Ovary (tissue), 7 donors: ENCODE measurements around a stretch of chr21.

GRCh38 chr21:17127987-17128648, 384.7 kb upstream of the CXADR start:
- PRO-cap, 7 experiments: peak in 5 of 7 experiments; most common plus-strand start chr21:17128259 (in 4); most common minus-strand start chr21:17128131 (in 4)
- RAMPAGE, long total RNA, 2 experiments: start-site peak on the minus strand in 1 of 2 experiments, at chr21:17128401-17128411 at its widest, 32 reads per replicate

DNA sequence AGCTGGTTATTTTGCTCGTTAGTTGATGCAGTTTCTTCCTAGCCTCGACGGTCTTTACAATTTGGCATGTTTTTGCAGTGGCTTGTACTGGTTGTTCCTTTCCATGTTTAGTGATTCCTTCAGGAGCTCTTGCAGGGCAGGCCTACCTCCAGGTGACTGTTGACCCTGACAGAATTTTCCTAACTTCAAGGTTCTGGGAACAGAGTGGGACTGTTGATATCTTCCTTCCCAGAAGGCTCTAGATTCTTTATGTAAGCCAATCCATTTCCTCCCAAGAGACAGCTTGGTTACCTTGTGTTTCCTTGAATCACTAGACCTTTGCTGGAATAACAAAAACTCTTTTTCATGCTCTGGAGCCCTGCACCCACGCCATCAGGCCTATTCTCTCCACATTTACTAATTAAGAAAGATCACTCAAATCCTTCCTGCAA, 67.0 kb downstream of the C21orf91 start:
- PRO-cap, 7 experiments: no peak in any of the 7 experiments
- RAMPAGE, long total RNA, 2 experiments: no peak in any of the 2 experiments

GRCh38 chr21:17775318-17775672, 43.9 kb downstream of the C21orf91 start:
- PRO-cap, 7 experiments: no peak in any of the 7 experiments
- RAMPAGE, long total RNA, 2 experiments: no peak in any of the 2 experiments

DNA sequence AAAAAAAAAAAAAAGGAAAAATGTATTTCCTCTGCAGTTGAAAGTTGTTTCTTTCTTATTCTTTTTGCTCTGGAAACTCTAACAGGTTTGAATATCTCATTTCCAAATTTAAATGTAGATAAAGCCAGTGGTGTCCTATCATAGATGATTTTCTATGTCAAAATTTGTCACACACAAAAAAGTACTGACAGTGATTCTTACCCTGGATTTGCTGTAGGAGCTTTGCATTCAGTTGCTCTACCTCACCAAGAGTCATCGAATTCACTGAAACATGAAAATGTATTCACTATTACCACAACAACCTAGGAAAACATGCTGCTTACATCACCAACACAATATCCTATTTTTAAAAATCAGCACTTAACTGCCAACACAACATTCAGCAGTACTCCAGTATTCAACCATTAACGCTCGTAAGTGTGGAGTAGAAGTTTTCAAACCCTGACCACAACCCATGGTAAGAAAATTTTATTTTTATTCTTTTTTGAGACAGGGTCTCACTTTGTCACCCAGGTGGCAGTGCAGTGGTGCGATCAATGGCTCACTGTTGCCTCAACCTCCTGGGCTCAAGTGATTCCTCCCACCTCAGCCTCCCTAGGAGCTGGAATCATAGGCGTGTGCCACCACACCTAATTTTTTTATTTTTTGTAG, 24.0 kb downstream of the C21orf91 start:
- PRO-cap, 7 experiments: peak in 1 of 7 experiments; most common minus-strand start position 266 of the sequence (in 1)
- RAMPAGE, long total RNA, 2 experiments: no peak in any of the 2 experiments

- PRO-cap, 7 experiments: no peak in any of the 7 experiments
- RAMPAGE, long total RNA, 2 experiments: no peak in any of the 2 experiments
Measured at GRCh38 chr21:18759607-18759905, 356.0 kb upstream of the TMPRSS15 start.

DNA sequence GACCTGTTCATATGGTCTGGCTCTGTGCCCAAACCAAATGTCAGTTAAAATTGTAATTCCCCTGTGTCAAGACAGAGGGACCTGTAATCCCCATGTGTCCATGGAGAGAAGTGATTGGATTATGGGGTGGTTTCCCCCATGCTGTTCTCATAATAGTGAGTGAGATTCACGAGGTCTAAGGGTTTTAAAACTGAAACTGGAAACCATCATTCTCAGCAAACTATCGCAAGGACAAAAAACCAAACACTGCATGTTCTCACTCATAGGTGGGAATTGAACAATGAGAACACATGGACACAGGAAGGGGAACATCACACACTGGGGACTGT, 823.1 kb upstream of the TMPRSS15 start:
- PRO-cap, 7 experiments: no peak in any of the 7 experiments
- RAMPAGE, long total RNA, 2 experiments: no peak in any of the 2 experiments

DNA sequence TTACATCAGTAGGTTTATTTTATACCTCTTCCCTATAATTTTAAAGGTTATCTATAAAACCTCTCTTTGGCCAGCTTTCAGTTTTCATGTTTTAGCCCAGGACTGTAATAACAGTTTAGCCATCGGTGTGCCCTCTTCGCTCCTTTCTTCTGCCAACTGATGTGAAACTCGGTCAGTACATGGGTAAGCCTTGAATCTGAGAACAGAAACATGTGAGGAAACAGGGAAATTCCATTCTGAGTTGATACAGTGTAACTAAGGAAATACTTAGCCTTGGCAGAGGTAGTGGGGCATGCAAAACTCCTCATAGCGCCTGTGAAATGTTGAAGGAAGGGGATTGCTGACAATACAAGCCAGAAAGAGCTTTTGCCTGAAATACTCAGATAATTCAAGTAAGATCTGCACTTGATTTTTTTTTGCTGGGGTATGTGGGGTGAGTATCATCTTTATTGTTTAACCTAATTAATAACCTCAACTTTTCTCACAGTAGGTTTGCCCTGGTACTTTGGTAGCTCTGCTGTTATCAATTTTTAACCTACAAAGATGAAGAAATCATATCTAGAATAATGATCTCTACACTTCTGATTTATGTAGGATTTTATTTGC, 465.3 kb downstream of the NCAM2 start:
- PRO-cap, 7 experiments: no peak in any of the 7 experiments
- RAMPAGE, long total RNA, 2 experiments: no peak in any of the 2 experiments

GRCh38 chr21:25421104-25422027, 185.9 kb downstream of the MRPL39 start:
- PRO-cap, 7 experiments: no peak in any of the 7 experiments
- RAMPAGE, long total RNA, 2 experiments: no peak in any of the 2 experiments

- PRO-cap, 7 experiments: no peak in any of the 7 experiments
- RAMPAGE, long total RNA, 2 experiments: no peak in any of the 2 experiments
Measured at GRCh38 chr21:25887739-25888325, 153.1 kb downstream of the GABPA start.

GRCh38 chr21:26123030-26123337, 47.6 kb downstream of the APP start:
- PRO-cap, 7 experiments: no peak in any of the 7 experiments
- RAMPAGE, long total RNA, 2 experiments: no peak in any of the 2 experiments

DNA sequence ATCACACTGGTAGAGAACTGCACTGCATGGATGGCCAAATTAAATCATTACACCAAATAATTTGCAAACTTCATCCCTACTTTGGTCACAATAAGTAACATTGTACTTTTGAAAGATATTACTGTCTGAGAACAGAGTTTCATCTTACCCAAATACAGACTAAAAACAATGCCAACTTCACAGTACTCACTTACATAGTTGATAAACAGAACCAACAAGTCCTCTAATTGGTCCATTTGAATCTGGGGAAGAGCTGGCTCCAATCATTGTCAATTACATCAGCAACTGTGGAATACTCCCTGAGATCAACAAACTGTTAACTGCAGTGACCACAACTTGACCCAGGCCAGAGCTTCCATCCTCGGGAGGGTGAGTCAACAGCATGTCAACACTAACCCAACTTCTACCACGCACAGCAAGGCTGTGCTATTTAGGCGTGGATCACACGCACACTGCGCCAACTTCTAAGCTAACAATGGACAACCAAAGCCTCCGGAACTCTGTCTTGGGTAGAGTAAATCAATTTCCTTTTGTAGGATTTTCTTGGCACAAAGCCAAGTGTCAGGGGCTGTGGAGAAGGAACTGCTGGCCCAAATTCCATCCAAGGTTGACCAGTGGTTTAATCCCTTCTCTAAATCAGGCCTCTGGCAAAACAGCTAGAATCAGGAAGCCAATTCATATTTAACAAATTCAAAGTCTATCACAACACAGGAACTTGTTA, 30.5 kb downstream of the APP start:
- PRO-cap, 7 experiments: no peak in any of the 7 experiments
- RAMPAGE, long total RNA, 2 experiments: no peak in any of the 2 experiments

DNA sequence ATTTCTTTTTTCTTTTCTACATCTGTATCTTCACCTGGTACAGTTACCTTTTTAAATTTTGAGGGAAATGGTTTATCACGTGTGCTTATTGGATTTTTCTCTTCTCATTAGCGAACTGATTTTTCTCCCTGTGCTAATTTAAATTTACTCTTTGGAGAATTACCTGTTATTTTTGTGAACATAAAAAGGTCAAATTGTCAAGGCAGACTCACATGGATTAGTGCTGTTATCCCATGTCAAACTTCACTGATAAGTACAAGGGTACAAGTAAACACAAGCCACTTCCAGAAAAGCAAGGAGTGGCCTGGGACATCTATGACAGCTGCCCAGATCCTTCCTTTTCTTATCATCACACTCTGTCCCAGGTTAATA, 793.8 kb downstream of the N6AMT1 start:
- PRO-cap, 7 experiments: no peak in any of the 7 experiments
- RAMPAGE, long total RNA, 2 experiments: no peak in any of the 2 experiments

DNA sequence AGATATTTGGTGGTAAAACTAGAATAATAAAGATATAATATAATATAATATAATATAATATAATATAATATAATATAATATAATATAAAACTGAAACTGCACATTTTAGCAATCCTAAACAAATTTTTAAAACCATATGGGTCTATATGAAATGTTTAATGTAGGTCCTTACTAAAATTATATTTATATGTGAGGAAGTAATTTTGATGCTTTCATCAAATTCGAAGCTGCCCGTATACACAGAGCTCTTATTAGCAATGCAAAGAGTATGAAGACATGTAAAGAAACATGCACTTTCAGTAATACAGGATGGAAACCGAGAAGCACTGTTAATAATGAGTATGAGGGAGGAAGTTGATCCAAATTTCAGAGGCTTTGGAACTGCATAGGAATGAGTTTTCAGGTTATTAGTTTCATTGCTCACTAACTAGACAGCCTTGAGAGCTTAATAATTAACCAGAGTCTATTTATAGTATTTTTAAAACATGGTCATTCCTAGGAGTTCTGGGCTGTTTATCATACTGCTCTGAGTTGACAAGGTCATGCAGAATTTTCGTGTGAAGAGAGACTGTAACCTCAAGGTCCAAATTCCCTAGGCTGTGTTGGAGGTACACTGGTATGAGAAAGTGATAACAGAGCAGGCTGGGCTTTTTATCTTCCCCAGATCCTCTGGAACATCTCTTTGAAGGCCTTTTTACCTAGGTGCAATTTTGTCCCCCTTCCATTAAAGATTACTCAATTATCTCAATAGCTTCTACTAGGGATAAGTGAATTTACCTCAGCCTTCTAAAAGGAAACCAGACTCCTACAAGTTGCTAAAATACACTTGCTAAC, 628.9 kb downstream of the N6AMT1 start:
- PRO-cap, 7 experiments: no peak in any of the 7 experiments
- RAMPAGE, long total RNA, 2 experiments: no peak in any of the 2 experiments

DNA sequence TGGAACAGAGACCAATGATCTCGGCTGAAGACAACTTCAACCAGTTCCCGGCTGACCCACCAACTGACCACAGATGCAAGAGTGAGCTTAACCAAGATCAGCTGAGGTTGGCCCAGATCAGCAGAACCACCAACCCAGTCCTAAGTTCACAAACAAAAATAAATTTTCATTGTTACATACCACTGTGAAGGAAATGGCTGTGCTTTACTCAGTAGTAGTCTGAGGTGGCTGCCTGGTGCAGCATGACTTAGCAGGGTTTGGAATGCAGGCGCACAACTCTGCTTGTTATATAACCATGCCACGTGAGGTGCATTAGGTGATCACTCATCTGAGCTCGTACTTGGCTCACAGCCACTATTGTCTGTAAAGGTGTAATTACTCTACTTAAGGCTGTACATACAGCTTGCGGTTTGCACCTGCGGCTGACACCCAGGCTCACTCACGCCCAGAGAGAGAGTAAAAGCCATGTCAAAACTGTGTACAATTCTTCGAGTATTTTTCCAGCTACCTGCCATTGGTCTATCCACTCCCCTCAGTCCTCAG, 491.9 kb downstream of the N6AMT1 start:
- PRO-cap, 7 experiments: no peak in any of the 7 experiments
- RAMPAGE, long total RNA, 2 experiments: no peak in any of the 2 experiments

DNA sequence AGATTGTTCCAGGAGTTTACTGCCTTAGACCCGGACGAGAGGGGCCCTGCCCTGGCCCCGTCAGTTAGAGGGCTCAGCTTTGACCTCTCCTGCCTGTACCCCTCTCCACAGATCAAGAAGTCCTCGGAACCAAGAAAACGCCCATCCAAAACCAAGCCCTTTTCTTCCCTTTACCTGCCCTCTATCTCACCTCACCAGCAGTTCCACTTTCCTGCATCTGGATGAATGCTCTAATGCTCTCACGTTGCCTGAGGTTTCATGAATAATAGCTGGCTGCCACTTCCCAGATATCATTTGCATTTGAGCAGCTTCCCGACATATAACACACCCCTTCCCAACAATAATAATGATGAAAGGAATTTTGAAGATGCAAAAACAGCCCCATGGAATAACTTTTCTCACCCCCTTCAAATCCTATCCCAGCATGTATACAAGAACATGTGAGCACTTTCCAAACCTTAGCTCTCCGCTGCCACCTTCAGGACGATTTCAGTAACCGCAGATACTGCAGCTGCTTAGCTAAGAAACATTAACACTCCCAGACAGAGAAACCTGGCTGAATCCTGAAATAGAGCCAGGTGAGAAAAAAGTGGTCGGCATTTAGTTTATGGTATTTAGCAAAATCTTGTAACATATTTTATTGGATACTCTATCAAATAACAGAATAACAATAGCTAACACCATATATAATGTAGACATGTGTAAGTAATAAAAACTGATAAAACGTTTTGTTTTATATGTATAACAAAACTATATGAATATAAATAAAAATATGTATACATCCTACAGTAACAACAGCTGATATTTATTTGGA, 139.6 kb downstream of the N6AMT1 start:
- PRO-cap, 7 experiments: no peak in any of the 7 experiments
- RAMPAGE, long total RNA, 2 experiments: no peak in any of the 2 experiments

DNA sequence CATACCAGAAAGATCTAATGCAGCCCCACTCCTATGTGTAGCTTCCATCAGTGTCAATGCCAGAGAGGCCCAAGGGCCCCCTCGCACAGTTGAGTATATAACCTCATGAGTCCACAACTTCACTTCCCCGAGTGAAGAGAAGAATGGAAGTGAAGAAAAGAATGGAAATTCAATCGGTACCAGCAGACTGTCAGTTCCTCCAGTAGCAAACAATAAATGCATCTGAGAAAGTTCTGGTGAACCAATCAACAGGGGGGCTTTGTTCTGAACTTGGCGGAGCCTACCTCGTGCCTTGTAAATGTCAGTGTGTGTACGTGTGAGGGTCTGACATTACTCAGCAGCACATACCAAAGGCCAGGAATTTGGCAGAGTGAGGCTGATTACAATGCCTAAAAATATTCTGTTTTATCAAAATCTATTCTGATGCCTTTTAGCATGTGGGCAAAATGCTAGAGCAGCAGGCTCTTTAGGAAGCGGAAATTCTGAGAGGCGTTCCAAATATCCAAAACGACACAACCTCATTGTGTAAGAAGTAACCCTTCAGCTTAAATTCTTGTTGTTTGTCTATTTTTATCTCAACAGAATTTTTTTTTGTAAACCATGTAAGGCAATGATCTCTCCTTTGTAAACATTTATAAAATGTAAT, 131.0 kb downstream of the N6AMT1 start:
- PRO-cap, 7 experiments: peak in 2 of 7 experiments; most common minus-strand start position 189 of the sequence (in 1)
- RAMPAGE, long total RNA, 2 experiments: no peak in any of the 2 experiments

DNA sequence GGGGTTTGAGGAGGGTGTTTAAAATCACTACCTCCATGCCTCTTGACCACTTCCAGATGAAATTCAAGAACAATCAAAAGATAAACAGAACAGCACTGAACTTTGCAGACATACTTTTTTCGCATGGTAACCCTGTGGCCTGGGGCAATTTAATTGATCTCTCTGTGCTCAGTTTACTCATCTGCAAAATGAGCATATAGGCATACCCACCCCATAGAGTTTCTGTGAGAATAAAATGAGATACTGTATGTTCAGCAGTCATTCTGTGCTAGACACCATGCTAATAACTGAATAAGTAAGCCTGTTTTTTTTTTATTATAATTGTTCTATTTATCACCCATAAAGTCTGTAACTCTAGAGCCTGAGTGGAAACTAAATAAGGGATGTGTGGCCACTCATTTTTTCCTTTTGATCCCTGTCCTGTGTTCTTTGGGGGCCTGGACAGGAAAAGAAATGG, 86.9 kb downstream of the N6AMT1 start:
- PRO-cap, 7 experiments: no peak in any of the 7 experiments
- RAMPAGE, long total RNA, 2 experiments: start-site peak on the minus strand in 1 of 2 experiments, centred at position 339 of the sequence, 10 reads per replicate

- PRO-cap, 7 experiments: no peak in any of the 7 experiments
- RAMPAGE, long total RNA, 2 experiments: no peak in any of the 2 experiments
Measured at GRCh38 chr21:28865462-28865804, 19.7 kb downstream of the N6AMT1 start.

DNA sequence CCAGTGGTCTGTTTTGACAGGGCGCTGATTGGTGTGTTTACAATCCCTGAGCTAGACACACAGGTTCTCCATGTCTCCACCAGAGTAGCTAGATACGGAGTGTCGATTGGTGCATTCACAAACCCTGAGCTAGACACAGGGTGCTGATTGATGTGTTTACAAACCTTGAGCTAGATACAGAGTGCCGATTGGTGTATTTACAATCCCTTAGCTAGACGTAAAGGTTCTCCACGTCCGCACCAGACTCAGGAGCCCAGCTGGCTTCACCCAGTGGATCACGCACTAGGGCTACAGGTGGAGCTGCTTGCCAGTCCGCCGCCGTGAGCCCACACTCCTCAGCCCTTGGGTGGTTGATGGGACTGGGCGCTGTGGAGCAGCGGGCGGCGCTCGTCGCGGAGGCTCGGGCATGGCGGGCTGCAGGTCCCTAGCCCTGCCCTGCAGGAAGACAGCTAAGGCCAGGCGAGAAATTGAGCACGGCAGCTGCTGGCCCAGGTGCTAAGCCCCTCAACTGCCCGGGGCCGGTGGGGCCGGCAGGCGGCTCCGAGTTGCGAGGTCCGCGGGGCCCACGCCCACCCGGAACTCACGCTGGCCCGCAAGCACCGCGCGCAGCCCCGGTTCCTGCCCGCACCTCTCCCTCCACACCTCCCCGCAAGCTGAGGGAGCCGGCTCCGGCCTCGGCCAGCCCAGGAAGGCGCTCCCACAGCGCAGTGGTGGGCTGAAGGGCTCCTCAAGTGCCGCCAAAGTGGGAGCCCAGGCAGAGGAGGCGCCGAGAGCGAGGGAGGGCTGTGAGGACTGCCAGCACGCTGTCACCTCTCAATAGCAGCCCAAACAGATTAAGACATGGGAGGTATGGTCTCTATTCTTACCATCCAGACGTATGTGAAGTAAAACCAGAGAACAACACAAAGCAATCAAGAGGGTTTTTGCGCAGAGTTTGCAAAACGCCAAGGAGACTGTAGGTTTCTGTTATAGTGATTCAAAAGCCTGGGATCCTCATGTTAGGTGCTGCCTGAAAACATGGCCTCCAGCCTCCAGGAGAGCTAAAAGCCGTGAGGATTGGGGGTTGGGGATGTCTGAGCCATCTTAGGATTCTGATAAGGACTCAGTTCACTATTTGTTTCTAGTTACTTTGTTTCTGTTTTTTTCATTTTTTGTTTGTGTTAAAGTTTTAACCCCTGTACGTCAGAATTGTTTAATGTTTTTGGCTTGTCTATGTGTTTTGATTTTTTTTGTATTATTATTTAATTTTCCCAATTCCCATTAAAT, 3.9 kb upstream of the CCT8 start:
- PRO-cap, 7 experiments: peak in 7 of 7 experiments; most common plus-strand start position 82 of the sequence (in 6); most common minus-strand start position 1,017 of the sequence (in 4)
- RAMPAGE, long total RNA, 2 experiments: start-site peak on the plus strand in 1 of 2 experiments, centred at positions 250 to 628 of the sequence, 5 to 36 reads per replicate

- PRO-cap, 7 experiments: no peak in any of the 7 experiments
- RAMPAGE, long total RNA, 2 experiments: no peak in any of the 2 experiments
Measured at GRCh38 chr21:29079079-29079483, 5.6 kb upstream of the CCT8 start.